Mesenchymal stem cell of the bone marrow (primary cell): ENCODE measurements around the genes UCP1 and INPP4B.

DNA sequence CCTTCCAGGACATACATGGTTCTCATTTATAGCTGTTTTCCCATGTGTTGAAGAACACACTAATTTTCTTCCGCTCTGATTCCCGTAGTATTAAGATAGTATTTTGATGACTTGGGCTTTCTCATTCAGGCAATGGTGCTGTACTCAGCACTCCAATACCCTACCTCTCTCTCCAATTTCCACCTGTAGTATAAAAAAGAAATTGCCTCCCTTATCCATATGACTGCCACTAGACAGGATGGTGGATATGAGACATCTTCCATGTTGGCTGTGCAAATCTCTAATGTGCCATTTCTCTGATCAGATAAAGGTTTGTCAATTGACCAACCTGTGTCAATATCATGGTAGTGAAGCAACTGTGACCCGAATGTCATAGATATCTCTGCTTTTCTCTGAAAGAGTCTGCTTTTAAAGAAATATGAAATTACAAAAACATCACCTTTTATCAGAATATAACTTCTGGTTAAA lies 154.3 kb downstream of the MGST2 start:
- CAGE, long polyA plus RNA = no peak

GRCh38 chr4:139858460-139859255 lies 193.0 kb downstream of the MGST2 start:
- CAGE, long polyA plus RNA = no peak

- CAGE, long polyA plus RNA = no peak
Measured at GRCh38 chr4:139875542-139875882, 209.9 kb downstream of the MGST2 start.

DNA sequence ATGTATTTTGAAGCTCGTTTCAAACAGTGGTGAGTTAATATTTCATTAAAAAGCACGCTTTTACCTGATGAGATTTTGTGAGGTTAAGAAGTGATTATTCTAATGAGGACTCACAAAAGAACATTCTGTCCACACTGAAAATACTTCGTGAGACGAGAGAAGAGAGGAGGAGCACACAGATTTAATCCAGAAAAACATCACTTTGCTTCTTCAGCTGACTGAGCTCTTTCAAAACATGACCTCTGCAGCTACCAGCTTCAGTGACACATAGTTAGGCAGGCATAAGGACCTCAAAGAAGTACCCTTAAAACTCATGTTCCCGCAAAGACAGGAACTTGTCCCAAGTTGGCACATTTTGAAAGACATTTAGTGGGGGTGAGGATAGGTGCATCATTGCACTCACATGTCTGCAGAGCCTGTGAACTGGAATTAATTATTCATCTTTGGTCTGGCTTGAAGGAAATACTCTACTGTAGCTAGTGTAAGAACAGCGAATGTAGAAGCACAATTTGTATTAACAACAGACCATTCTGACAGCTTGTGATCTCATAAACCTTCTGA lies 221.7 kb downstream of the MGST2 start:
- CAGE, long polyA plus RNA = no peak

- CAGE, long polyA plus RNA = no peak
Measured at GRCh38 chr4:140004983-140005343, 149.0 kb downstream of the MAML3 start.

DNA sequence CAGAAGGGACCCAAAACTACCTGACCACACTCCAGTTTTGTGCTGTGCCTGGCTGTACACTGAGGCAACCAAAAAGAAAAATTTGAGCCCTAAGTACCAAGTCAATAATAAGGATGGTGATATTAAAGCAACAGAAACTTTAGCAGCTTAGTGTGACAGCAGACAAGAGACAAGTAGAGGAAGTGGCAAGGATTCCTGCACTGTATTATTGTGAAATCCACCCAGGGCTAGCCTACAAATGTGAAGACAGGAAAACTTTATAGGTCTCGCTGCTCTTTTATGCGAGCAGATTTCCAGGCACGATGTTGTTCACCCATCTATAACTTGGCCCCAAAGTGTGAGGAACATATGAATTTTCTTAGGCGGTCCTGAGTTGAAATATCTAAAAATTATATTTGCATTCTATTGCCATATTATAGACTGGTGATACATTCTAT lies 61.2 kb downstream of the MAML3 start:
- CAGE, long polyA plus RNA = no peak

GRCh38 chr4:140239214-140239836 lies 85.3 kb upstream of the MAML3 start:
- CAGE, long polyA plus RNA = no peak

DNA sequence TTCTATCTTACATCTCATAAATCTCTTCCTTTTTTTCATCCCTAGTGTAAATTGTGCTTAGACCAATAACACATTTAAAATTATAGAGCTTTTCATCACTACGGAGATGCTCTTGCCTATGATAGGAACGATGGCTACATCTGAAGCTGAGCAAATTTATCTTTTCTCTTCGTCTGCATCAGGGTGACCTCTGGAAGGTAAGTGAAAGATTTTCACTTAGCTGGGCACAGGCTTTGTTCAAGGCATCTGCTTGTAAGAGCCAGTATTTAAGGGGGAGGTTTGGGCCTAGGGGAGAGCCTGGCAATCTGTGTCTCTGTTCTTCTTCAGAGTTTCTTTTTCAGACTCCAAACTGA lies 103.2 kb upstream of the MAML3 start:
- CAGE, long polyA plus RNA = no peak

DNA sequence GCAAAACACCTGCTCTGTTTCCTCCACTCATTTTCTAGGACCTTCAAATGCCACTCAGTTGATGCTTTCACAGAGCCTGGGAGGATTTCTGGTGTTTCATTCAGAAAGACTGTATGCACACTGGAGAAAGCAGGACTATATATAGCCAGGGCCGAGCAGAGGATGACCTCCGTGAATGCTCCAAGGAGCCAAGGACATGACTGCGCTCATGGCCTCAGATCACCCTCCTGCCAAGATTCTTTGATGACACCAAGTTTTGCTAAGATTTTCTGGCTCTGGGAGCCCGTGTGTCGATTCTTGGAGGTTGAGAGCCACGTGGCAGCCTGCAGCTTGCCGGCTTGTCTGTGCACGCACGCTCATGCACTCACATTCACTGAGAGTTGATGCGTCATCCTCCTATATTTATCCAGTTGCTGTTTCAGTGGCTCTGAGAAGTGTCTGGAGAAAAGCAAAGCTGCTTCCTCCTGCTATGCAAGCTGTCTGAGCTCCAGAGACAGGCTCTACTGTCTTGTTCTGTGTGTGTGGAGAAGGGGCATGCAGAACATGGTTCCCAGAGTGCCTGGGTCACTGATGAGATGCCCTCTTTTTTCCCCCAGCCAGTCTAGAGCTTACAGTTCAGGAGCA lies 65.0 kb upstream of the SCOC start:
- CAGE, long polyA plus RNA = no peak

DNA sequence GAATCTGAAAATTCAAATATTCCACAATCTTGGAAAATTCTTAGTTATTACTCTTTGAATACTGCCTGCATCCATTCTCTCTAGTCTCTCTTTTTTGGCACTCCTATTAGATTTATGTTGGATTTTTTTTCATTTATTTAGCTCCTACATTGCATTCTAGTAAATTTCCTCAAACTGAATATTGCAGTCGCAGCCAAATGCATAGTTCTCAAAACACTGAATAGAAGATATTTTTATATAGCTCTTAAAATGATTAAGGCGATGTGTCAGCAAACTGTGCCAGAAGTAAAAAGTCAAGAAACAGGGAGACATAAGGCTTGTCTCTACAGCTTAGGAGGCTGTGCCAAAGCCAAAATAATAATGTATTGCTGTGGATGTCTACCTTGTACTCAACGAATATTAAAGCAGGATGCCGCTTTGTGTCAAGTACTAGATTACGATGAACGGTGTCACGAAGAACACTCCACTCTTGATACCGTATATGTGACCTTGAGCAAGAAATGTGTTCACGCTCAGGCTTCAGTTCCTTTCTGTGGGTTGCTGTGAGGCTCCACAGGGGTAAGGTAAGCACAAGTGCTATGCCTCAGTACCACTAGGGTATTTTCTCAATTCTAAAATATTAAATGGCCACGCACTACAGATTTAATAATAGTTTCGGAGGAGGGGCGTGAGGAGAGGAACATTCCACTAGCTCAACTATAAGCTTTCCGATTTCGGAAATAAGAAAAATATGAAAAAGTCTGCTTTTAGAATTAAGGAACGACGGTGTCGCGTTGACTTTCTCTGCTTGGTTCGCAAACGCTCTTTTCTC lies 823 bp upstream of the SCOC start:
- CAGE, long polyA plus RNA = no peak

- CAGE, long polyA plus RNA = no peak
Measured at GRCh38 chr4:140568706-140569377, at the start of gene UCP1. TSS of gene UCP1 (minus strand) at chr4:140568961.

GRCh38 chr4:140755543-140756185 lies 521 bp downstream of the TBC1D9 start:
- CAGE, long polyA plus RNA = no peak

GRCh38 chr4:140850027-140850337 lies 93.8 kb upstream of the TBC1D9 start:
- CAGE, long polyA plus RNA = no peak

GRCh38 chr4:140893778-140894100 lies 137.6 kb upstream of the TBC1D9 start:
- CAGE, long polyA plus RNA = no peak

DNA sequence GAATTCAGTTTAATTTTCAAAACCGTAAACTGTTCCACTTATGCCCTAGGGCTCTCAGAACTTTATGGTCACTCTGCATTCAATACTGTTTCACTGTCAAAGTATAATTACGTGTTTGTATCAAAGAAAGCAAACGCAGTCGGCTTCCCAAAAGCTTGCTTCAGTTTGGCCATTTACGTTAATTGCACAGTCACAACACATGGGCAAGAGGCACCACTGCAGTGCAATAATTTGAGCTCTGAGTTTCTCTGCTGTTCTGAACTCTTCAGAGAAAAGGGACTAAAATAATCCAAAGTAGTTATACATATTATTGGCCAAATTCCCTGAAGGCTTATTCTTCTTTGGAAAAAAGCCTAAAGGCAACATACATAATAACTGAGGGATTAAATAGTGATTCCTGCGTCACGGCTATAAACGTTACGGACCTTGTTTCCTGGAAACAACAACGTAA lies 51.4 kb downstream of the RNF150 start:
- CAGE, long polyA plus RNA = no peak

- CAGE, long polyA plus RNA = no peak
Measured at GRCh38 chr4:141643329-141644014, 7.1 kb downstream of the IL15 start.

GRCh38 chr4:142125316-142125935 lies 489.0 kb downstream of the IL15 start:
- CAGE, long polyA plus RNA = no peak

DNA sequence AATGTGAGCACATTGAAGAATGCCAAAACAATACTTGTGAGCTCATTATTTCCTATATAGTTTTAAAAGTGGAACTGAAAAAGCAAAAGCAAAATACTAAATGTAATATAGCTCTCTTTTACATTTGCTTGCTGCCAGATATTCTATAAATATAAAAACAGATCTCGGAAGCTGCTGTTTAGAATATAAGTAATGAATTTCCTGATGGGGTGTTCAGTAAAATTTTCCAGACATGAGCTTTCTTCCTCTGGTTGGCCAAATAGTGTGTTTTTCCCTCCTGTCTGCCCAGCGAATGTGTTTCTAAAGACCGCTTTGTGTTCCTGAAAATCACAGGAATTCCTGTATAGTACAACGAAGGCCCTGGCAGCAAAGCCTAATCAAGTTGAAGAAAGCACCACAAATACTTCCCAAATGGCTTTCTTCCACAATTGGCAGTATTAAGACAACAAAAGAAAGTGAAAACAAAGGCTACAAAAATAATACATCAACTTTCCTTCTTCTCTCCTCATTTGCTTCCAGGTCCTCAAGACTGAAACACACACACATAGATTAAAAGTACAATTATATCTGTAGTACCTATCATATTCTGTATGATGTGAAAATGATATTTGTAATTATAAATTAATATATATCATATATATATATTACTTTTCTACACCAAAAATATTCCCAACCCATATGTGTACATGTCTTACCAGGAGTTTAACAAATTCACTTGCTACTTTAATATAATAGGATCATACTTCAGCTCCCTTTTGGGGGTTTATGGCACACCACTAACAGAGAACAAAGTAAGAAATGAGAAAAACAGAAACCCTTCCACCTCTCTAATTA lies 494.0 kb downstream of the INPP4B start:
- CAGE, long polyA plus RNA = no peak

GRCh38 chr4:142846026-142847088 lies at the start of gene INPP4B:
TSS of gene INPP4B (minus strand) at chr4:142846301.
- CAGE, long polyA plus RNA = no peak

GRCh38 chr4:142847089-142847439 lies 963 bp upstream of the INPP4B start:
- CAGE, long polyA plus RNA = no peak